Gastrocnemius medialis (tissue), 3 donors: Measurements from ENCODE around the genes RWDD4 and ENPP6.

DNA sequence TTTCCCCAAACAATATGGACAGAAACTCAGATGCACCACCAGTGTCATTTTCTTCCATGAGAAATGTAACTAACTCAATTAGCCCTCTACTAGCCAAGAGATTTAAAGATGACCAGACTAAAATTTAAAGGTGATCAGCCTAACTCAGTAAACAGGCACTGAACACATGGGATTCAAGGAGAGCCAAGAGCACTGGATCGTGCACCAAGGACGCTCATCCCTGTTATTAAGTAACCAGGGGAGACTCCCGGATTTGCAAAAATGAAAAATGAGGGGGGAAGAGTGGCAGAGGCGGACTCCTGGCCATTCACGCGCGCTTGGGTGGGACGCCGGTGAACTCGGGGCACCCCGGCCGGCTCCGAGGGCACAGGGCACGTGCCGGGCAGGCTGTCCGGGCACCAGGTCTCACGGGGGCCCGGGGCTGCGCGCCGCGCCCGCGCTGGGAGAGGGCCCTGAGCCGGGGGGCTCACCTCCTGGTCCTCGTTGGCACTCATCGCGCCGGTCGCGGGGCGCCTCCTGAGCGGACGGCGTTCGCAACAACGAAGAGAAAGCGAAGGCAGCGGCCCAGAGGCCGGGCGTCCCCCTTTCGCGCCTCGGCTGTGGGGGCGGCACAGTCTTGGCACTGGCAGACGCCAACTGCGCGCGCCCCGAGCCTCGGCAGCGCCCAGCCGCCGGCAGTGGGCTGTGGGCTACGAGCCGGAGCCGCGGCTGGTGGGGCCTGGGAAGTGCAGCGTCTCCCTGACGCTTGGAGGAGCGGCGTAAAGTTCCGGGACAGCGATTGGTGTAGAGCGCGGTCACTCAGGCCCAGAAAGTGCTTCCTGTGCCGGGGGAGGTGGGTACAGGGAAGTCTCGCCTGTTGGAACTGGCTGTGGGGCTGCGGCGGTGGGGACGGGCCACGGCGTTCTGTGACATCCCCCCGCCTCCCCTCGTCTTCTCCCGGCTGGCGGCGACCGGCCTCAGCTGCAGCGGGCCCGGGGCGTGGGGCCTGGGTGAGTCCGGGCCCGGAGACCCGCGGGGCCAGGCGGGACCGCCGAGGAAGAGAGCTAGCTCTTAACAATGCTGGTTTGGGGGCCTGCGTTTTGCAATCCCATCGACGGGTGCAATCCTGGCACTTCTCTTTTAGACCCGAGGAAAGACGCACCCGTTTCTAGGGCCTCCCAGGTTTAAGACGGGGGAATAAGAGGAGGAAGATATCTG lies at the start of gene RWDD4:
Gene RWDD4 (minus strand): TSS at position 727 of the 1,197 bp plus-strand sequence.
- PRO-cap = bidirectional peak, plus-strand start at position 869 of the sequence, minus-strand start at position 713 of the sequence
- RAMPAGE, long total RNA, 3 experiments = start-site peak on the plus strand in 3 of 3 experiments, centred at positions 865 to 924 of the sequence, 31 to 230 reads per replicate; start-site peak on the minus strand in 2 of 3 experiments, centred at positions 663 to 689 of the sequence, 572 to 811 reads per replicate

DNA sequence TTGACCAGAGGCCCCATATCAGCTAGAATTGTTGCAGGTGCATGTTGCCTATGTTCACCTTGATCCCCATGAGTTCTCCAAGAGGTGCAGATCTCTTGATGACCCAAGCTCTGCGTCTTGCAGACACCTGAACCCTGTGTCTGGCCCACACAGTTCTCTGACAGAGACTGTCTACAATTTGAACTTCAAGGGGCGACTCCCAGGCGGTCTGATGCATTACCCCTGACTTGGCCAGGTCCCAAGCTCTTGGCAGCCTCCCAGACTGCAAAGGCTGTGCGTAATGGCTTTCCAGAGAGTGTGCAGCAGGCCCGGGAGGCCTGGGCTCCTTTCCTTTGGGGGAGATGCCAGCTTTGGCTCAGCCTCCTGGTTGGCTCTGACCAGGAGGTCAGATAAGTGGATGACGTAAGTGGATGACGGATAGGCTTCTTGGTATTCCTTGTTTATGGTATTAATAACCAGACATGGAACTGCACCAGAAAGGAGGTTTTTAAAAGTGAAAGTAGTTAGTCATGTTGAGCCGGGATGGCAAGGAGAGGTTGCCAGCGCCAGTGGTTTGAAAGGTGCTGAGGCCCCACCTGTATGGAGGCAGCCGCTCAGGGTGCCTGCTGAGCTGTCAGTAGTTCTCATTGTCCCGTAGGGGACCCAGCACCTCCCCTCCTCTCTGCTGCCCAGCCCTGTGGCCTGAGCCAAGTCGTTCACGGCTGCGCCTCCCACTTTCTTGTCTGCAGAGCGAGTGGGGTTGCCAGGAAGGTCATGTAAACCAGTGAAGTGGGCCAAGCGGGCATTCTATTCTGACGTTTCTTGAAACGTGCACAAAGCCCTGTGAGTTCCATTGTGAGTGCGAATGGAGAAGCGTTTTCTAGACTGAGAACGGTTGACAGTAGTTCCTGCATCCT lies 28.8 kb upstream of the STOX2 start:
- PRO-cap = no peak
- RAMPAGE, long total RNA, 3 experiments = no peak in any of the 3 experiments

DNA sequence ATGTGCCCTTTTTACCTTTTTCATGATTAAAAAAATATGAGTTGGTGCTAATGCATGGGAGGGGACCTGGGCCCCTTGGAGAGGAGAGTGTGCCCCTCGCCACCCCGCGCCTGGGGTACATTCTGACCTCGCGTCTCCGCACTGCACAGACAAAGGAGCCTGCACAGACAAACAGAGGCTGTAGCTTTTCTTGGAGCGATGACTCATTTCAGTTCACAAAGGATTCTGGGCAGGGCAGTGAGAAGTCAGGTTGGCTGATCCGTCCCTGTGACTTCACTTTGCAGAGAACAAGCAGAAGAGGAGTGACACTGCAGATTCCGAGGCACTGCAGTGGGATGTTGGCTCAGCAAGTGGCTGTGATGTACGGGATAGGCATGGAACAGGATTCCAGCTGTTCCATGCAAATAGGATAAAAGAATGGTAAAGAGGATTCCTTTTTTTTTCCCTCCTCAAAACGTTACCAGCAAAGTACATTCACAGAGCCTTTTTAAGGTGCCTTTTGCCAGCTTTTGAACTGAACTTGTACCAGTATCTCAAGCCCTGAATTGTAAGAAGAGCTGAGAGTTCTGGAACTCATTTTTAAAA lies 83.0 kb downstream of the STOX2 start:
- PRO-cap = bidirectional peak, plus-strand start at position 276 of the sequence, minus-strand start at position 143 of the sequence
- RAMPAGE, long total RNA, 3 experiments = start-site peak on the plus strand in 1 of 3 experiments, centred at position 296 of the sequence, 16 reads per replicate

DNA sequence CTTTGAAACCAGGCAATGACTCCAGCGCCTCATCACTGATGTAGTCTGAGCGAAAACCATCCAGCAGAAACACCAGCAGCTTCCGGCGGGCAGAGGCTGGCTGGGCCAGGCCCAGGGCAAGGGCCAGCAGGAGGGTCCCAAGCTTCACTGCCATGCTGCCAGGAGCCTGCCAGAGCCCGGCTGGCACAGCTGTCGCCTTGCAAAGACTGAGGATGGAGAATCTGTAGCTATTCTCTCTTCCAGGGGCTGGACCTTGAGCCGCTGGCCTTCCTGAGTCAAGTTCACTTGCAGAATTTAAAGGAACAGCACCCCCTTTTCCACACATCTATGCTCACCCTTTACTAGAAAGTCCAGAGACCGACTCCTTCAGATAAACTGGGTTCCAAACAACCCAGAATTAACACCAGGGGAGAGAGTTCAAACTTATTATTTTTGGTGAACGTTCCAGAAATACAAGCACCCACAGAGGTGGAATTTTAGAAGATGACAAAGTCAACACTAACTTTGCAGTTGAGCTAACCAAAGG lies at the start of gene ENPP6:
Gene ENPP6 (minus strand): TSS at position 208 of the 526 bp plus-strand sequence.
- PRO-cap = no peak
- RAMPAGE, long total RNA, 3 experiments = no peak in any of the 3 experiments

DNA sequence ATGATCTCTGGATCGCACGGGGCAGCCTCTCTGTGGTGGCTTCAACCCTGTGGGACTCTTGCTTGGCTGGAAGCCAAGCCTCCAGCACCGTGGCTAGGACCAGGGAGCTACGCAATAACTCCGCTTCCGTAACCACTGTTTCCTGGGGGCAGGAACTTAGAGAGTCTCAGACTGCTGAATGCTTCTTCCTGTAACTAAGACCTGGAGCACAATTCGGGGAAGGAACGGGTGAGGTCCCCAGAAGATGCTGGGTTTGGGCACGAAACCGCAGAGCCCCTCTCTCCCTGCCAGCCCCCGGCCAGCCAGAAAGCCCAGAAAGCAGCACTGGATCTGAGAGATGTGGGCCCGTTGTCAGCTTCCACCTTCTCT lies 12.5 kb upstream of the ENPP6 start:
- PRO-cap = no peak
- RAMPAGE, long total RNA, 3 experiments = no peak in any of the 3 experiments

DNA sequence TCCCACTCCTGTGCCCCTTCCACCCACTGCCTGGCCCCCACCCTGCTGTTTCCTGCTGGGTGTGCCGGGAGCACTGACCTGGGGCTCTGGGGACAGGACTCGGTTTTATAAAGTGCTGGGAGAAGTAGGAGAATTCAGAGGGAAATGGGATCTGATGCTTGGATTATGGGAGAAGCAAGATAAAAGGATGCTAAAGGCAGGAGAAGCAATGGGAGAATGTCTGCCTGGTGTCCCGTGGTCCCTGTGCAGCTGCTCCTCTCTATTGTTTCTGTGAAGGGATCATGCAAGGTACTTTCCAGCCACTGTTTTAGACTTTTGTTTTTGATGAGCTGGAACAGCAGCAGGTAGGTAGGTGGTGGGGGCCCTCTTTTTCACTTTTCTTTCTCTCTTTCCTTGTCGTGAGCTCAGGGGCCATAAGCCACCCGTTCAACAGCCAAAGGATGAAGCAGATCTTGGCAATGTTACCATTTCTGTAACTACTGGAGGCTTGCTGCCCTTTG lies 63.6 kb upstream of the ENPP6 start:
- PRO-cap = no peak
- RAMPAGE, long total RNA, 3 experiments = no peak in any of the 3 experiments

- PRO-cap = no peak
- RAMPAGE, long total RNA, 3 experiments = no peak in any of the 3 experiments
These were observed 65.6 kb upstream of the ENPP6 start for GRCh38 chr4:184282947-184284003.

DNA sequence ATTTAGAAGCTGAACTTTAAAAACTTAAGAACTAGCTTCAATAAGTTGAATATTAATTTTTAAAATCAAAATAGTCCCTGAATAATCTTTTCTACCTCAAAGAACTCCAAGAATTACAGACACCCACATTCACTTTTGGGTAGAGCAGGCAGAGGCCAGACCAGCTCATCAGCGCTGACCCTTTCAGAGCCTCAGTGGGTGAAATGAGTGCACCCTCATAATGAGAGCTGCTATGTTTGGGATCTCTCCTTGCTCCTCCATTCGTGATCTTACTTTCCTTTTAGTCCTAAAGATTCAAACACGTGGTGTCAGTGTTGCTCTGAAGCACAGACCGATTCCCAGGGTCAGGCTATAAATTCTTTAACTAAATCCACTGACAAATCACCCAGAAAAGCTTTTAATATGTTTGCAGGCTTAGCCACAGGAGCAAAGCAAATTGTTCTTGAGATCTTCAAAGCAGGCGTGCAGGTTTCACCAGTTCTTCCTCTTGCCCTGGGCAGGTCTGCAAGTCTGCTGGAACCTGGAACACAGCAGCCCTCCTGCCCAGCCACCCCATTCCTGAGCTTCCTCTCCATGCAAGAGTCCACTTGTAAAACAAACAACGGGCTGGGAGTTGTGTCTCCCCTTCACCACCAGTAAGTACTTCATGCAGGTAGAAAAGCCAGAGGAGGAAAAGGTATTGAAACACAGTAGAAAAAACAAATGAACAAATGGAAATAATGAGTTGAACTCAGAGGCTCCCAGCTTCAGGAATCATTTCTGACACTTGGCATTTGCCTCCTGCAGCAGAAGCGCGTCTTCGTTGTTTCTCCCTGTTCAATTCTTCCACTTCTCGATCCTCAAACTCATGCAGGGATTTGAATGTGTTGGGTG lies 70.1 kb upstream of the ENPP6 start:
- PRO-cap = no peak
- RAMPAGE, long total RNA, 3 experiments = no peak in any of the 3 experiments

DNA sequence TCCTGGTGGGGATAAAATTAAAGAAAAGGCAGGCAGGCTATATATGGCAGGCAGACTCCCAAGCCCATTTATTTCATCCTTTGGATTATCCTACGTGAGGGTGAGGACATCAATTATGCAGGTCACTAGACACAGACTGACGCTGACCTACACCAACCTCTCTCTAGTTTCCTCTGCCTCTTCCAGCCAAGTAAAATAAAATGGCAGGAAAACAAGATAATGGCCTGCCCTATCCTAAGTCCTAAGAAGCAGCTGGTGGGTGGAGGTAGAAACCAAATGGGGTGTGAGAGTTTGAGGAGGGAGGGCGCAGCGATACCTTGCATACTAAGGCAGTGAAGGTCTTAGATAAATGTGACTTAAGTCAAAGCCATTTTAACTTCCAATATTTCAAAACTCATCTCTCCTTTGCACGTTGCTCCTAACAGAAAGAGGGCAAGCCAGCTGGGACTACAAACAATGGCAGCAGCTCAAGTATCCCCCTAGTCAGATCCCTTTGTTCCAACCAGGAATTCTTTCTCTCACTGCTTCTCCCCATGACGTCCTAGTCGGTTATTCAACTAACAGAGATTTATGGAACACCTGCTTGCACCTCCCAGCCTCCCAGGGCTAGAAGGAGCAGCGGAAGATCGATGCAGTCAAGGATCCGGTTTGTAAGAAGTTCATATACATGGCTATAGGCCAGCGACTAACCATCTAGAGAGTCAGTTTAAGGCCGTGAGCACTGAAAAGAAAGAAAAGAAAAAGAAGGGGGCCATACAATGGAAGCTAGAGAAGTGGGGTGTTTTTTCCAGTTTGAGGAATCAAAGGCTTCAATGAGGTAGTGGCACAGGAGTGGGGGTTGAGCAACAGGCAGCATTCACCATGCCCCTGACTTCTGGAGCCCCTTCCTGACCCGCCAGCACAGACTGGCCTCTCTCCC lies 72.6 kb downstream of the IRF2 start:
- PRO-cap = no peak
- RAMPAGE, long total RNA, 3 experiments = no peak in any of the 3 experiments

DNA sequence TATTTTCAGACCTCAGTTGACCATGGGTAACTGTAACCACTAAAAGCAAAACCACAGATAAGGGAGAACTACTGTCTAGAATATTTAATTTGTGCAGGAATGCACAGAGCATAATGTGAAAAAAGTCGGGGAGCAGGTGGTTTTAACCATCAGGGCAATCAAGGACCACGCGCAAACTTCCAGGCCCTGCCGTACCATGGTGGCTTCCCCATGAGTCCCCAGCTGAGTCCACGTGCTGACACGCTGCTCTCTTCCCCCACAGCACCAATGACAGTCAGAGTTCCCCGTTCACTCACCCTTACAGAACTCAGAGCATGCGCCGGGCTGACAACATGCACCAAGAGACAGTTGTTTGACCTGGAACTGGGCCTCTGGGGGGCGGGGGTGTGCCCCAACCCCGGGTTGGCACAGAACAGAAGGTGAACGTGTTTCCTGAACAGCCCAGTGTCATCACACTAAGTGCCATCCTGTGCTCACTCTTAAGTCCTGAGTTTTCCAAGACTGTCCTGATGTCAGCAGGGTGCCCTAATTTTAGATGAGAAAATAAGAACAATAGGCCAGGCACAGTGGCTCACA lies 29.4 kb downstream of the IRF2 start:
- PRO-cap = no peak
- RAMPAGE, long total RNA, 3 experiments = no peak in any of the 3 experiments

DNA sequence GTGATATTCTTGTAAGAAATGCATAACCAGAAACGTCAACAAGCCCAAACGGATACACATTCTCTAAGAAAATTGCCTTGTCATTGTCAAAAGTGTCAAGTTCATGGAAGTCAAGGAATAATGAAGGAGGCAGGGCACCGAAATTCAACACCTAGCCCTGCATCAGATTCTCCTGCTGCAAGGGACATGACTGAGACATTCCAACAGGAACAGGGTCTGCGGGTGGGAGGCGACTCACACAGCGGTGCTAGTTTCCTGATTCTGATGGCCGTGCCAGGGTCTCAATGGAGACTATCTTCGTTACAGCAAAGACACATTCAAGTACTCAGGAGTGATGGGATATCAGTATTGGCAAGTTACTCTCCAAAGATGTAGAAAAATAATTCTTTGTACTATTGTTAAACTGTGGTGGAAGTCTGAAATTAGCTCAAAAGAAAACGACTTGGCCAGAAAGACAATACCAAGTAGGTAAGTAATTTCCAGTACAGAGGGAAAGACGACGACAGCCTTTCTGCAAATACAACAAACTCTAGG lies 26.6 kb downstream of the IRF2 start:
- PRO-cap = no peak
- RAMPAGE, long total RNA, 3 experiments = no peak in any of the 3 experiments

GRCh38 chr4:184473402-184473913 lies 892 bp downstream of the IRF2 start:
- PRO-cap = no peak
- RAMPAGE, long total RNA, 3 experiments = no peak in any of the 3 experiments

- PRO-cap = bidirectional peak, plus-strand start at chr4:184474816, minus-strand start at chr4:184474531
- RAMPAGE, long total RNA, 3 experiments = no peak in any of the 3 experiments
These were observed 302 bp upstream of the IRF2 start for GRCh38 chr4:184474758-184474945.

GRCh38 chr4:184545009-184545453 lies 70.7 kb upstream of the IRF2 start:
- PRO-cap = no peak
- RAMPAGE, long total RNA, 3 experiments = no peak in any of the 3 experiments

GRCh38 chr4:184548338-184549000 lies 74.1 kb upstream of the IRF2 start:
- PRO-cap = no peak
- RAMPAGE, long total RNA, 3 experiments = no peak in any of the 3 experiments

GRCh38 chr4:184616952-184617660 lies 32.1 kb downstream of the CASP3 start:
- PRO-cap = no peak
- RAMPAGE, long total RNA, 3 experiments = no peak in any of the 3 experiments

- PRO-cap = no peak
- RAMPAGE, long total RNA, 3 experiments = no peak in any of the 3 experiments
These were observed 28.2 kb upstream of the CENPU start for GRCh38 chr4:184761937-184762754.

- PRO-cap = no peak
- RAMPAGE, long total RNA, 3 experiments = no peak in any of the 3 experiments
These were observed 28.9 kb upstream of the CENPU start for GRCh38 chr4:184762755-184763332.

DNA sequence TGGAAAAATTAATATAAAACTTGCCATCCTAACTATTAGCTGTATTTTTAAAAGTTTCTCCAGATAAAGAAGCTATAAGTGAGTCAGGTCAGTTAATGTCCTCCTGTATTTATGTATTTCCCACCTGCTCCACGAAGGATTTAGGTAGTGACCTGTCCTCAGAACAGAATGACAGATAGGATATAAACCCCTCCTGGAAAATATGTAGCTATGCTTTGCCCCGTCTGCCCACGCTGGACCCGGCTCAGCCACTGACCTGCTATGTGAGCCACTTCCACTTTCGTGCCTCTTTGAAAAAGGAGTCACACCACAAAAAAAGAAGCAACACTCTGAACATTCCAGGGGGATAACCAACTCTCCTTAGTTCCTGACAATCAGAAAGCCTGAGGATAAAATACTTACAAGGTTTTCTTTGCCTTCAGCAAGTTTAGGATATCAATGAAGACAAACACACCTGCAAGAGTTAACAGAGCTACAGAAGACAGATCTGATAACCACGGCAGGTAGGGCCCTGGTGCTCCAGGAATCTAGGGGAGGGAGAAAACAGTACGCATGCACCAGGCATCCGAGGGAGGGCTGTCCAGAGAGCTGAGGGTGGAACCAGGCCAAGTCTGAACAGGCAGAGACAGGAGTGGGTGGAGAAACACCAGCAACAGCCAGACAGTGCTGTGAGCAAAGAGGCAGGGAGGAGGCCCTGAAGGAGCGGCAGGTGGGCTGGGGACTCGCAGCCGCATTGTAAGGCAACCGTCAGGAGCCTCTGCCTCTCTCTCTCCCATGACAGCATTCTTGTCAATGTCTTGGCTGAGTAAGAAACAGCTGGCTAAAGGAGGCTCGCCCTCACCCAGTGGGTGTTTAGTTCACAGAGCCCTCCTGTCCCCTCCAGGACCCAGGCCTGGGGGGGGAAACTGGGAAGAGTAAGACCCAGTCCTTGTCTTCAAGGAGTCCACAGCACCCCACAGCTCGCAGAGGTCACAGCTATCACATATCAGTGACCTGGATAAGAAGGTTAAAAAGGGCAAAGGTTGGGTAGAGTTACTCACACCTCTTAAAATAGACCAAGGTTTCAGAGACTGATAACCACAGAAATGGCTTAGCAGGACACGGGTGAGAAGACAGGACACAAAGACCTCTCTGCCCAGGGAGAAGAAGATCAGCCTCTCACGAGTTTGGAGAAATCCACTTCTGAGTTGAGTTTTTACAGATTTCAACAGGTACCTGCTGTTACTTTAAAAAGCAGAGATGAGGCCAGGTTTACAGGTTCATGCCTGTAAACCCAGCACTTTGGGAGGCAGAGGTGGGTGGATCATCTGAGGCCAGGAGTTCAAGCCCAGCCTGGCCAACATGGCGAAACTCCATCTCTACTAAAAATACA lies 10.7 kb downstream of the ACSL1 start:
- PRO-cap = bidirectional peak, plus-strand start at position 546 of the sequence, minus-strand start at position 253 of the sequence; bidirectional peak, plus-strand start at position 1,096 of the sequence, minus-strand start at position 735 of the sequence
- RAMPAGE, long total RNA, 3 experiments = no peak in any of the 3 experiments

DNA sequence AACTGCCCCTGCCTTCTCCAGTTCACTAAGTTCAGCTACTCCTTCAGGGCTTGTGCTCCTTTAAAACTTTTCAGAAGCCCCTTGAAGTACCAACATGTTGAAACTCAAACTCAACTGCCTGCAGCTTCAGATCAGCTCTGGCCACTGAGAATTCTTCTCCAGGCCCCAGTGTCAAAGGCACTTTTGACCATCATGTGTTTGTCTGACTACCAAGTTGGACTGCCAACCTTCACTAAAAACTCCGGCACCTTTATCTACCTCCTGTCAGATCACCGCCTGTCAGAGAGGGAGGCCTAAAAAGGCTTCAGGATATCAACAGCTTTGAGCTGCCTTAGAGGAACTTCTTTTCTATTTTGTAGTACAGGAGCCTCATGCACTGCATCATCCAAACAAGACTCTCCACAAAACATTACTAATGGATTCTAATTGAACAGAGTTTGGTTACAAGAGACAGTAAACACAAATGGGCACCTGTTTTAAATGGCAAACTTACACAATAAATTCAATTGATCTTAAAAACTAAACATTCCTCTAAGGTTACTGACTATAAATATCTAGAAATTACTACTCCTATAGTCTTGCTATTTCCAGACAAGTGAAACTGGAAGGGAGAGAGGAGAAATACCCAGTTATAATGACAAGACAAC lies 2.7 kb downstream of the ACSL1 start:
- PRO-cap = no peak
- RAMPAGE, long total RNA, 3 experiments = no peak in any of the 3 experiments